Renal cortical epithelial cell (primary cell): ENCODE measurements around the gene WSB2.

- RRBS = no CpG with 5 or more reads among the region's 7 CpGs
These were observed 8.6 kb downstream of the RFC5 start for GRCh38 chr12:118024997-118025511.

DNA sequence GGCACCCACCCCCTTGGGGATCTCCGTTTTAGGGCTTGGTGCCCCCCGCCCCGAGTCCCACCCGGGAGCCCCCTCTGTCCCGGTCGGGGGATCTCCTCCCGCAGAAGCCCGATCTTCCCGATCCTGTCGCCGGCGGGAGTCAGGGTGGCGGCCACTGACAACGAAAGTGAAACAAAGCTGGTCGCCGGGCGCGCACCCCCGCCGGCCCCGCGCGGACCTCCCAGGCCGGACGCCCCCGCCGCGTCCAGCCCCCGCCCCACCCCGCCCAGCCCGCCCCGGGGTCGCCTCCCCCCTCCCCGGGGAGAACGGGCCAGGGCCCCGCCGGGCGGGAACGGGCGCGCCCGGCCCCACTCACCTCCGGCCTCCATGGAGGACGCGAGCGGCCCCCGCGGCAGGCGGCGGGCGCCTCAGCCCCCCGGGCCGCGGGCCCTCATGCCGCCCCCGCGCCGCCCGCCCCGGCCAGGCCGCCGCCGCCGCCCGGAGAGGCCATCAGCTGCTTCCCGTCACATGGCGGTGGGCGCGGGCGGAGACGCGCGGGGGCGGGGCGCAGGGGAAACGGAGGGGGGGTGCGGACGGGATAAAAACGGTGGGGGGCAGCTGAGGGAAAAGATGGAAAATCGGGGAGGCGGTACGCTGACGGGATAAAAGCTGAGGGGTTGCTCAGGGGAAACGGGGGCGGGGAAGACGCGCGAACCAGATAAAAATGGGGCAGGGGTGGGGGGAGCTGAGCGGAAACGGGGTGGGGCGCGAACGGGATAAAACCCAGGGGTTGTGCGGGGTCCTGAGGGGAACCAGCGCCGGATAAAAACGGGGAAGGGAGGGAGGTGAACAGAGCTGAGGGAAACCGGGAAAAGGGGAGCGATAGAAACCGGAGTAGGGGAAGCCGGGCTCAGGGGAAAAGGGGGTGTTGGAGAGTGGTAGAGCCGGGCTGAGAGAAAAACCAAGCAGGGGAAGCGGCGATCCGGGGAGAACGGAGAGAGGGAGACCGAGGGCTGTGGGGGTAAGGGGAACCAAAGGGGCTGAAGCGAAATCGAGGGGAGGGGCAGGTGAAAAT is at the start of gene WSB2:
Gene WSB2, minus strand, starts transcription at position 499 of the 1,054 bp plus-strand sequence.
- RRBS = under 1% methylated on average over 36 of the region's 109 CpGs

GRCh38 chr12:118102794-118103479 is 874 bp downstream of the VSIG10 start:
- RRBS = 1% methylated on average over 11 of the region's 29 CpGs

DNA sequence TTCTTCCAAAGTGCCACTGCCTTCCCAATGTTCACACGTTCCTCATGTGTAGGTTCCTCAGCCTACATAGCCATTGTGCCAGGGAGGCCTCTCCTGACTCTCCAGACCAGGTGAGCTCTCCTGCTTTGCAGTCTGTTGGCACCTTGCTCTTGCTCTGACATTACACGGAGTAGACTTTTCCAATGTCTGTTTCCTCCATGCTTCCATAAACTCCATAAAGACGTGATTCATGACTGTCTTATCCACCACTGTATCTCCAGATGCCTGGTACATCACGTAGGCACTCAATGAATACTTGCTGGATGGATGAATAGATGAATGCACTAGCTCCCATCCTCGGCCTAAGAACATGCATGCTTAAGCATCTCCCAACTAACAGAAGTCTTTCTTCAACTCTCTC is 21.6 kb downstream of the PEBP1 start:
- RRBS = no CpG with 5 or more reads among the region's 5 CpGs

- RRBS = no CpG with 5 or more reads among the region's 8 CpGs
These were observed 65.2 kb downstream of the PEBP1 start for GRCh38 chr12:118201106-118201517.

GRCh38 chr12:118383810-118384258 is 7.5 kb downstream of the SUDS3 start:
- RRBS = no CpG with 5 or more reads among the region's 1 CpG

GRCh38 chr12:118479667-118479873 is 103.2 kb downstream of the SUDS3 start:
- RRBS = no CpG with 5 or more reads among the region's 1 CpG

- RRBS = 3% methylated on average over 7 of the region's 42 CpGs
These were observed 207.1 kb upstream of the SRRM4 start for GRCh38 chr12:118774036-118774823.

DNA sequence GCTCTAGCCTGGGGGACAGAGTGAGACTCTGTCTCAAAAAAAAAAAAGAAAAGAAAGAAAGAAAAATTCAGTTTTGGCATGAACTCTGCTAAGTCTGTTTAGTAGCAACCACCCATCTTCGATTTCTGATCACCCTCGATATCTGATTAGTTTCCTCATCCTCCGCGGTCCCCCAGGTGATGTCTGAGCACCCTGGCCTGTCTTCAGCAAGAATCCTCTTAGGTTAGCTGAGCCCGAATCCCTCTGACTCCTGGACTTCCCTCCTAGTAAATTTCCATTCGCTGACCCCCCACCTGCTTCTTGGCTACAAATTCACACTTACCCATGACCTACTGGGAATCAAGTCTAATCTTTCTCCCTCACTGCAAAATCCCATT is 802 bp upstream of the HSPB8 start:
- RRBS = no CpG with 5 or more reads among the region's 6 CpGs

DNA sequence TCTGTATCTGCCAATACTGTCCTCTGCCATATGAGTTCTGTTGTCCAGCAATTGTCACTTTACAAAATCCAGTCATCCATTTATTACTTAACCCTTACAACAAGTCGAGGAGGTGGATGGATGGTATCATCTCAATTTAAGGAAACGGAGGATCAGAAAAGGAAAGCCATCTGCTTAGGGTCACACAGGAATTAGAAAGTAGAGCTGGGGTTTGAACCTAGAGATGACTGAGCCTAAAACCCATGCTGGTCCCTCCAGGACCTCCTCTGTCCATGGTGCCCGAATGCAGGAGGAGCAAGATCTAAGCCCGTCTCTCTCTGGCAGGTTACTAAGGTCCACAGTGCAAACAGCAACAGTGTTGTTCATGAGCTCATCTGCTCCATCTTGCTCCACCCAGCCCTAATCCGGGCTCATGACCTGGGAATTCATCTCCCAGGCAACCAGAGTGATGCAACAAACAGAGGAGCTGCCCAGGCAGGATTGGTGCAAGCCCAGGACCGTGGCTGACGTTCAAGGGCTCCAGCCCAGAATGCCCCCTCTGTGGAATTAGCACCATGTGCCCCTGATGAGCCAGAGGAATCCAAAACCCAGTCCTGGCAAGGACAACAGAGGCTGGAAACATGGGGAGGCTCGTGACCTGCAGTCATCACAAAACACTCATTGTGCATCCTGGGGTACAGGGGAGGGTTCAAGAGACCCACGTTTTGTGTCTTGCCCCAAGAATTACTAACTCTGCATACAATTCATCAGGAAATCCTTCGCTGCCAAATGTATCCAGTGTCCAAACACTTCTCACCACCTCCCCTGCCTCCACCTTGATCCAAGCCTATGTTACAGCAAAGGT is 29.9 kb downstream of the HSPB8 start:
- RRBS = no CpG with 5 or more reads among the region's 10 CpGs

DNA sequence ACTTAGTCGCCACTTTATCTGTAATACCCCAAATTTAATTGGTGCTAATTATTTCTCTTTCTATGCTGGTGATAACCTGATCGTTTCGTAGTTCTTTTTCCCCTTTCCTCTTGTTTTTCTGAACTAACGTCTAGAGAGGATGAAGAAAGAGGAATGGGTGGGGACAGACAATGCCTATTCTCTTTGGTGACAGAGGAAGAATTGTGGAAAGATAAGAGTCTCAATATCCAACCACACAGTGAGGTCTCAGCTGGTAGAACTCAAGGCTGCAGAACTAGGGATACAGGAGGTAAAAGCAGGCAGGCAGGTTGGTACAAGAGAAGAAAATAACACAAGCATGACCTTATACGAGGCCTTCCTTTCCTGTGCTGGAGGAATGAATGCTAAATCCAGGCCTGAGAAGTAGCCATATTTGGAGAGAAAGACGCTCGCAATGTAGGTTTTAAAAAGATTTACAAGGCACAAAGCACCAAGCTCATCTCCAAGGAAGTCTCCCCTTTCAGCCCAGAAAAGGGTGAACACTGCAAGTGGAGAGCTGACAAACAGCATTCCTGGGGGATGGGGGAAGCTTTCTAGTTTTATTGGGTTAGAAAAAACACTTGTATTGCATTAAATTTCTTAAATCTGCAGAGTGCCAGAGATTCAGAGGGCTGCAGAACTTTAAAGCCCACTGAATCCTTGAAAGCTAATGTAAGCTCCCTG is 34.4 kb downstream of the CCDC60 start:
- RRBS = no CpG with 5 or more reads among the region's 7 CpGs

DNA sequence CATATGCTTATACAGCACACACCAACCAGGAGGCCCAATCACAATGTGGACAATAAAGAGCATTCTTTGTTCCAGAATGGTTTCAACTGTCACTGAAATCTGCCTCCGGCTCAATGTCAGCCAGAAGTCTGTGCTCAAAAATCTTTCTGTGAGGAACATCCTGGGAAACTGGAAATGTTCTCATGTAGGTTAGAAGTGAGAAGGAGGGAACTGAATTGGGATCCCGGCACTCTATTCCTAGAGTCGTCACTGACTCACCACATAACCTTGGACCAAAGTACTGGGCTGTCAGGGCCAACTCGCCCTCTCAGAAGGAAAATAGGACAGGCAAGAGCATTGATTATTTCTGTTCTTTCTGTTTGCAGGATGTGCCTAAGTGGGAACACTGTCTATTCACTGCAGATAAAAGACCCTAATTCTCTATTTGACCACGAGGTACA is 57.6 kb downstream of the PRKAB1 start:
- RRBS = 80% methylated on average over 1 of the region's 5 CpGs

DNA sequence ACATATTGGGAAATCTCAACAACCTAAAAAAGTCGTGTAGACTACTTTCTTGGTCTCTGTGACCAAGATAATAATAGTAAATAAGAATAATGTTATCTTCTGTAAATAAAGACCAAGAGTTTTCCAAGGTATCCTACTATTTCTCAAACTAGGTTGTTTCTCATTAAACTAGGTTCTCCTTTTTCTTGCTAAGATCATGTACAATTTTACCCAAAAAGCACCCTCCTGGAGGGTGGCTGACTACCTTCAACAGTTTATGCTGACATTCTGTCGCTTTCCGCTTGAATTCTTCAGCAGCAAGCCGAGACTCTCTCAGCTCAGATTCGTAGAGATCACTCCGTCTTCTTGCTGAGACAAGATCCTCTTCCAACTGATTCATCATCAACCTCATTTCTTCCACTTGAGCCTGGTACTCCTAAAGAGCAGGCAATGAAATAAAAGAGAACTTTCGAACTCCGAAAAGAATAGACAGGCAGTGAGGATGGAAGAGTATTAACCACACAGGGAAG is 100.6 kb downstream of the CIT start:
- RRBS = no CpG with 5 or more reads among the region's 8 CpGs

DNA sequence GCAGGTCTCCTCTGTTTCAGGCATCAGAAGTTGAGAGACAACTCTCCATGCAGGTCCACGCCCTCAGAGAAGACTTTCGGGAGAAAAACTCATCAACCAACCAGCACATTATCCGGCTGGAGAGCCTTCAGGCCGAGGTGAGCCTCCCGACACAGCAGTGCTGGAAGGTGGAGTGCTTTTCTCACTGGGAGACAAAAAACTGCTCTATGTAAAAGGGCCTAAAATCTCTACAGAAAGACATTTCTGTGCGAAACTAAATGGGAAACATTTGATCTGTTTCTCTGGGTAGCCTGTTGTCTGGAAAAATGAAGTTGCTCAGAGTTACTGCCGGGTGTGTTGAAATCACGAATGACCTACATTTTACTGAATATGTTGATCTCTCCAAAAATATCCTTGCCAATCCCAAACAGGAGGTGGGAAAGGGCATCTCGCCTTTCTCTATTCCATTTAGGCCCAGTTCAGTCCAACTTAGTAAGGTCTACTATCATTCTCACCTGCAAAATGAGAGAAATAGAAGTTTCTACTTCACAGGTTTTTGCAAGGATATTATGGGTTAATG is 54.8 kb downstream of the RAB35 start:
- RRBS = no CpG with 5 or more reads among the region's 9 CpGs

GRCh38 chr12:120098831-120099474 is 17.6 kb downstream of the RAB35 start:
- RRBS = 100% methylated on average over 3 of the region's 33 CpGs

GRCh38 chr12:120131109-120131553 is 14.6 kb upstream of the RAB35 start:
- RRBS = over 99% methylated on average over 5 of the region's 17 CpGs

DNA sequence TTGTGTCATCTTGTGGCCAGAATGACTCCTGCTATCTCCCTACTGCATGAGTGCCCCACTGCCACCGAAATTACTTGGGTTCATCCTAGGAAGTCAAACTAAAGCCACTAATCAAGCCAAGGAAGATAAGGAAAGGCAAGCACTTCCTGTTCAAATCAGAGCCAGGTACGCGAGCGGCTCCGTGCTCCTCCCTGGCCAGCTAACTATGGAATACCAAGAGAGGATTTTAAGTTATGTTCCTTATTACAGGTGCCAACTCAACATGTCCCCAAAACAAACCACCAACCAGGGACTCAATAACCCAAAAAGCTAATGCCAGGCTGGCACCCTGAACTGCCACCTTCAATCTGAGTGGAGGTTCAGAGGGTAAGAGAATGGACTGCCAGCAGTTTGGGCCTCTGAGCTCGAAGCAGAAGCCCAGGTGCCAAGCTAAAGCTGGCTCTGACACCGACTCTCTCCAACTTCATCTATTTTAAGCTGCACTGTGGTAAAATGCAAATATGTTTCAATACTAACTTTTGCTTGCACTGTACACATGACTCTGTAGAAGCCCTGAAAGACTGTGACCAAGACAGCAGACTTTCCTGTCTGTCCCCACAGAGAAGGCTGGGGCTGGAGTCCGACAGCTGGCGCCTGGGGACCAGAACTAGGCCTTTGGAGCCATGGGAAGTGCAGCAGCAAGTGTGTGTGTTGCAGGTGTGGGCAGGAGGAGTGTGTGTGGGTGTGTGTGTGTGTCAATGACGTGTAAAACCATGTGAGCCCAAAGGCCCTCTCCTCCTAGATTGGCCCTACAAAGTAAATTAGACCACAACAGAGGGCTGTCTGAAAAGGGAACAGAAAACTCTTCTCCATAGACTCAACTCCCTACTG is 16.2 kb upstream of the RAB35 start:
- RRBS = no CpG with 5 or more reads among the region's 10 CpGs

GRCh38 chr12:120134071-120134681 is 17.6 kb upstream of the RAB35 start:
- RRBS = no CpG with 5 or more reads among the region's 18 CpGs

DNA sequence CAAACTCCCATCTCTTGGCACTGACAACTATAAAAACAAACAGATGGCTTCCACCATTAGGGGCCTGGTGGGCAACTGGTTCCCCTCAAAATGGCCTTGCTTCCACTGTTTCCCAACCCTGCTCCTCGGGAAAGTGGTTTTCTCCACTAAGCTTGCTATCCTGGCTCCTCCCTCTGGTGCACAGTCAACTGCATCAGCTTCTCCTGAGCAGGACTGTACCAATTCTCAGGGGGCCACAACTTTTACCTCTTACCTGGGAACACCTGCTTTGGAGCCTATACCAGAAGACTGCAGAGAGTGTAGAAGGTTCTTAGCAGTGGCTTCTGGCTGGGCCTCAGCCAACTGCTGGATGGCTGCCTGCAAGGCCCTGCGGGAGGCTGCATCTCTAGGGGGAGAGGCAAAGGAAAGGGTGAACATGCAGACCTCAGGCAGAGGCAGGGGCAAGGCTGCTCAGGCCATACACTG is 10.6 kb downstream of the GCN1 start:
- RRBS = no CpG with 5 or more reads among the region's 2 CpGs

DNA sequence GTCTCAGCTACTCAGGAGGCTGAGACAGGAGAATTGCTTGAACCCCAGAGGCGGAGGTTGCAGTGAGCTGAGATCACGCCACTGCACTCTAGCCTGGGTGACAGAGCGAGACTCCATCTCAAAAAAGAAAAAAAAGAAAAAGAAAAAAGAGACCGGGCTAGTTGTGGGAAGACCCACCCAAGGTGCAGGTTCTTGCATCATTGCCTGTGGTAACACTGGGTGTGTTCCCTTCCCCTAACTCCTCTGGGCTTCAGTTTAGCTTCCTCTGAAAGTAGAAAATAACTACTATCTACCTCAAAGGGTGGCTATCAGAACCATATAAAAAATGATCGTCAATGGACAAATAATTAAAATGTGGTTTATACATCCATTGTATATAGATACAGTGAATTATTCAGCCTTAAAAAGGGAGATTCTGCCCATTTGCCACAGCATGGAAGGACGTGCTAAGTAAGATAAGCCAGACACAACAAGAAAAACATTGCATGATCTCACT is 12.1 kb downstream of the PXN start:
- RRBS = no CpG with 5 or more reads among the region's 6 CpGs